Right cardiac atrium (tissue), 1 donor: ENCODE data around the genes CA5A, ZNF469 and ZFPM1.

DNA sequence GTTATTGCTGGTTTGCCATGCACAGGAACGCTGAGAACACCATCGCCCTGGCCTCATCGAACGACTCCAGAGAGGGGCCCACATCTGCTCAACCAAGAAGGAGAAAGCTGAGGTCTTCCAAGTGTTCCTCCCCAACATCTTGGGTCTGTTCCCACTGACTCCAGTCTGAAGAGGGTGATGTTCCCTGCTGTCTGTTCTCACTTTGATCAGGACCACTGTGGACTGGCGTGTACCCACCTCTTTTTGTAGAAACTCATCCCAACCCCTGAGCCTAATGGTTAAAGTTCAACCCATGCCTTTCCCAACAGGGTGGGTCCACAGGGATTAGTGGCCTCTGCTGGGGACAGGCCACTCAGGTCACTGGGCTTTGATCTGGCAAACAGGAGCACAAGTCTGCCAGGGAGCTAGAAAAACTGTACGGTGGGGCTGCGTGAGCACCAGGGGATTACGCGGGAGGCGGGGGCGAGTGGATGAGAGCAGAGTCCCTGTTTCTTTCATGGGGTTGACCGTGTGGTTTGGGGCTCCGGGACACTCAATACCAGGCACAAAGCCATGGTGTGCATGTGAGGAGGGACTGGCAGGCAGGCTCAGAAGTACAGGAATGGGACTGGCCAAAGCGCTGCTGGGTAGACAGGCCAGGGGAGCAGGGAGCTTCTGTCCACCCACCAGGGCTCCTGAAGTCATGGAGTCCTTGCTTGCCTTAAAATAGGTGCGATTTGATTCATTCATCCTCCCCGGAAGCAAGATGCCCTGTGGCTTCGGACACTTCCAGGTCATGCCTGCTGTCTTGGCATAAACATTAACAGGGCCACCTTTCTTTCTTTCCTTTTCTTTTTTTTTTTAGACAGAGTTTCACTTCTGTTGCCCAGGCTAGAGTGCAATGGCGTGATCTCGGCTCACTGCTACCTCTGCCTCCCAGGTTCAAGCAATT, at the start of gene CA5A:
CA5A (minus strand) TSS at position 217 of the 931 bp plus-strand sequence.
- PRO-cap: no peak

DNA sequence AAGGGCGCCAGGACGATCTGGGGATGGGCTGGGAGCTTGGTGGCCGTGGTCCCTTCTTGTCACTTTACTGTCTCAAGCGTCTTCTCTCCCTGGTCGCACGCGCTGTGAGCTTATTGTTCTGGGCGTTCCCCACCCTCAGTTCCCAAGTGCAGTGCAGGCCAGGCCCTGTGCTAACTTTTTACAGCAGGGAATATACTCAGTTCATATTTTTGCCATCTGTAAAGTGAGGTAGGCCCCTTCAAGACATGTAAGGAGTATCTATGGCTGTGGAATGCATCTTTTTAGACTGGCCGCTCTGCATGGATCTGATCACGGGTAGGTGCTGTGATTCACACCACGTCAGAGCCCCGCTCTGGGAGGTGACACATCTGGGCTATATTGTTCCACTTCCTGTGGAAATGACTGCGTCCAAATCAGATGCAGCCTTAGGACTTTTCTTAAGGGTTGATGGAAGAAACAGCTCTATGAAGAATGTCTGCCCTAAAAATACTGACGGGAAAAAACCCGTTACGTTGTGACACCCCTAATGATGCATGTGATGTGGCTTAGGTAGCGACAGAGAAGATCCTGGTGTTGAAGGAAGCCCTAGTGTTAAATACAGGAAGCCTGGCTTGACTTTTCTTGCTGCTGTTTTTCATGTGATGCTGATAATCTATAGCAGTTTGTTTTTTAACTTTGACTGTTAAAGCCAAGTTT, 12.1 kb downstream of the BANP start:
- PRO-cap: no peak

- PRO-cap: no peak
These were observed 65.7 kb downstream of the BANP start for GRCh38 chr16:88016858-88017399.

GRCh38 chr16:88068981-88070355, 118.2 kb downstream of the BANP start:
- PRO-cap: no peak

DNA sequence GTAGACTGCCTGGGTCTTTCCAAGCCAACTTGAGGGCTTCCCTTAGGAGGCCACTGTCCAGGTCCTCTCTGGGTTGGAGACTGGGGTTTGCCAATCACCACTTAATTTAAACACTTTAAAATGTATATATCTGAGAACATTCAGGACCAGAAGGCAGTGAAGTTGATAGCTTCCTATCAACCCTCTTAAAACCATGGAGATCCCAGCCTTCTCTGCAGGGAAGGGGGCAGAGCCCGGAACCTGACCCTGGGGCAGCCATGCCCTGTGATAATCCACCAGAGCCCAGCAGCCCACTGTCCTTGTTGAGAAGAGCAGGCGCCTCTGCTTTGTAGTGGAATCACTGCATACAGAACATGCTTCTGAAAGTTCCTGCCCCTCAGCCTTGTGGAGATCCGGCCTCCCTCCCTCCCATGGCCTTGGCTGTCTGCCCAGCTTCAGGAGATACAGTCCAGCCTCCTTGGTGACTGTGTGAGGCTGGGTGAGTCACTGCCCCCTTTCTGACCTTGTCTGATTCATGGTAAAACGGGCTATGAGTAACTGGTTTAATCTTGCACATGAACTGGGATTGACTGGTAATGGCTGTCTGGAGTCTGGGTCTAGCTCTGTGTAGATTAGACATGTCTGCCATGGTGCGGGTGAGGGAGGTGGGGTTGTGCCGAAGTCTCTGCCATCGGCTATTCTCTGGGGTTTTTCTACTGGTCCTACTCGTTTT, 144.1 kb upstream of the ZNF469 start:
- PRO-cap: no peak

DNA sequence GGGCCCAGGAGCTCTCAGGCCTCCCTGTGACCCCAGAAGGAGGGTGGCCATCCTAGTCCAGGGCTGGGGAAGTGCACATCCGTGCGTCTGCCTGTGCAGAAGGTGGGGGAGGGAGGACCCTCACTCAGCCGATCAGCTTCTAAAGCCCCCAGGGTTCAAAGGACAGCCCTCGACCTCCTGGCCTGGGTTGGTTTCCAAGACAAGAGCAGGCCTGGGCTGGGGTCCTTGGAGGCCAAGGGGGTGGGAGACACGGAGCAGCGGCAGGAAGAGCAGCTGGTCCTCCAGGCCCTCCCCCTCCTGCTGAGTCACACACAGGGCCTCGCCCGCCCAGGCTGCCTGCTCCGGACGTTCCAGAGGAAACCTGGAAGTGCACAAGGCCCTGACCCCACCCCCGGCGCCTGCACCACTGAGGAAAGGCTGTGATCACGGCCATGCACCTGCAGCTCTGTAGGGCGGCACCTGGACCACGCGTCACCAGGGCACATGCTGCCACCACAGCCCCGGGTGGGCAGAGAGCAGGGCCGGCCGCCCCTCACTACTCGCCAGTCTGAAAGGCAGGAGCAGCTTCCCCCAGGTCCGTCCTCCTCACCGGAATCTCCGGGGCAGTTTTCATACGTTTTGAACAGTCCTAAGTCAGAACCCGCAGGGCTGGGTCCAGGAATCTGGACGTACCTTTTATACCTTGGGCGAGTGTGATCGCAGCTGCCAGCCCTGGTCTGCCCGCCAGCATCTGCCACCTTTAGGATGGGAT, 67.0 kb upstream of the ZNF469 start:
- PRO-cap: no peak

- PRO-cap: unidirectional peak, plus-strand start at chr16:88382959; unidirectional peak, plus-strand start at chr16:88383128
These were observed at the start of gene ZNF469 for GRCh38 chr16:88382726-88383271. Gene ZNF469 (plus strand): TSS chr16:88382959.

- PRO-cap: bidirectional peak, plus-strand start at chr16:88452830, minus-strand start at chr16:88452713; unidirectional peak, plus-strand start at chr16:88453280
These were observed at the start of gene ZFPM1 for GRCh38 chr16:88452455-88453575. Gene ZFPM1 (plus strand): TSS chr16:88453280.

GRCh38 chr16:88470178-88470673, 17.1 kb downstream of the ZFPM1 start:
- PRO-cap: no peak

DNA sequence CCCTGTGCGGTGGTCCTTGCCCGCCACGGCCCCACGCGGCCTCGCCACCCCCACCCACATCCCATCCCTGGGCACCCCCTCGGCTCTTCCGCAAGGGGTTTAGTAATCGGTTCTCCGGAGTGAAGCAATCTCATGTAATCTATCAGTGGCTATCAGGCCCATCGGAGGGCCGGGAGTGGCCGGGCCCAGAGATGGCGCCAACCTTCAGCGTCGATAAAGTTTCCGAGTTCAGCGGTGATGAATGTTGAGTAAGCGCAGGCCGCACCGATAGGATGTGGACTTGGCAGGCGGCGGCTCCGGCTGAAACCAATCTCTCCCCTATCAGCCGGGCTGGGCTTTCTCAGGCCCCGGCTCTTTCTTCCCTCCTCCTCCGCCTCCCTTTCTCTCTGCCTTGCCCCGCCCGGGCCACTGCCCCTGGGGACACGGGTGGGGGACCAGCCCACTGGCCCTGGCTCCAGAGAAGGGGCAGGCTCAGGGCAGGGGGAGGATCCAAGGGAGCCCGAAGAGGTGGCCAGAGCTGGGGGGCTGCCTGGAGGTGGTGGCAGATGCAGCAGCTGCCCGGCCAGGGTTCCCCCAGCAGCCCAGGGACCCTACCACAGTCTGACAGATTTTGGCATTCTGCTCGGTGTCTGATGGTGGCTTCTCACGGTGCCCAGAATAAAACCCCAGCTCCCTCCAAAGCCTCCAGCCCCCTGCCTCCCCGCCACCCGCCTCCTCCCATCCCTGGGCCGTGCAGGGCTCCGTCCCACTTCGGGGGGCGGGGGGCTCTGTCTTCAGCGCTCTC, 20.9 kb downstream of the ZFPM1 start:
- PRO-cap: unidirectional peak, minus-strand start at position 215 of the sequence

- PRO-cap: no peak
These were observed 47.3 kb downstream of the ZFPM1 start for GRCh38 chr16:88500319-88500886.

DNA sequence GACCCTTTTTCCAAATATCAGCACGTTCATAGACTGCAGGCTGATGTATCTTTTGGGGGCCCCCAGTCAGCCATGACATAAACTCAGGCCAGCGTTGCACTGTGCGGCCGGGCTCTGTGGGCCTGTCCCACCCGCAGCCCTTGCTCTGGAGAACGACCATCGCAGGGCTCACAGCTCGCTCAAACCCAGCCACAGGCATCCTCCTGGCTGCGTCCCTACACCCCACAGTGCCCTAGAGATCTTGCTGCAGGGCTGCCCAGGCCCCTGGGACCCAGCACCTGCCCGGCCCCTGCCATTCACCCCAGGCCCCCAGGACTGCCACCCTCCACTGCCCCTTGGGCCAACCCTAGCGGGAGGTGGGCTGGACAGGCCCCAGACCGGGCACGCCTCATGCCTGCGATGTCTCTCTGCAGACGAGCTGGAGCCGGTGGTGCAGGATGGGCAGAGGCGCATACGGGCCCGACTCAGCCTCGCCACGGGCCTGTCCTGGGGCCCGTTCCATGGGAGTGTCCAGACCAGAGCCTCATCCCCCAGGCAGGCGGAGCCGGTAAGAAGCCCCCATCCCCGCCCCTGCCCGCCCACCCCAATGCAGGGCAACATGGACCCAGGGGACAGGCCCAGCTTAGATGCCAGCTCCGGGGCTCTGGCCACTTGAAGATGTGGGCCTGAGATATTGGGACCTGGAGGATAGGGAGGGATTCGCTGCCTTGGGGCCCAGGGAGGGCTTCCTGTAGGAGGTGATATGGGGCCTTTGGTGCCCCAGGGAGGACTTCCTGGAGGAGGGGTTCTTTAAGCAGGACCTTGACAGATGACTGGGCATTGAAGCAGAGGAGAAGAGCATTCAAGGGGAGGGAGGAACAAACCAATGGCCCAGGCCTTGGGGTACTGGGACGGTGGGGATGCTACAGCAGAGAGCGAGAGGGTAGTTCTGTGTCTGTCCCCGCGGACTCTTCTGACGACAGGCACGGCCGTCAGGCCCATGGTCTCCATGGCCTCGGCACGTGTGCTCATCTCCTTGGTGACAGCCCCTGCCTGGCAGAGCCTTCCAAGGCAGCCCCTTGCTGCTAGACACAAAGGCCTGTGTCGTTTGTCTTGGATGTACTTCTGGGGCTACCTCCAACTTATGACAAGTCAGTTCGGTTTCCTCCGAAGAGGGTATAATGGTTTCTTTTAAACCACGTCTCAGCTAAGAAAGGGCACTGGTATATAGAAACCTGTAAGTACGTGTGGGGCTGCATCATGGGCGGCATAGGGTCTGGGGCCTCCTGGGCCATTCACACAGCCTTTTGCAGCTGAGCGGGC, 55.8 kb upstream of the ZC3H18 start:
- PRO-cap: no peak

DNA sequence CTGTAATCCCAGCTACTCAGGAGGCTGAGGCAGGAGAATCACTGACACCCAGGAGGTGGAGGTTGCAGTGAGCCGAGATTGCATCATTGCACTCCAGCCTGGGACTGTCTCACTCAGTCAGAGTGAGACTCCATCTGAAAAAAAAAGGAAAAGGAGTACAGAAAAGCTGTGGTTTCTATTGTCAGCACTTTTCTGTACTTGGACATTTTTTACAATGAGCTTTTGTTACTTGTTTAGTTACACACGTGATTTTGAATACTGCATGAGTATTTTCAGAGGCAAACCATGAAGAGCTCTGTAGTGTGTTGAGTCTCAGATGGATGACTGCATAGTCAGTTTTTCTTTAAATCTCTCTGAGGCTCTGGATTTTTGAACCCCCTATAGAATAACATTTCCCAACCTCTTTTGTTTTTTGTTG, 26.3 kb downstream of the ZC3H18 start:
- PRO-cap: no peak

GRCh38 chr16:88617188-88617794, 21.1 kb upstream of the IL17C start:
- PRO-cap: no peak

GRCh38 chr16:88631218-88631971, 7.0 kb upstream of the IL17C start:
- PRO-cap: no peak

GRCh38 chr16:88641924-88642582, 3.7 kb downstream of the IL17C start:
- PRO-cap: no peak

- PRO-cap: no peak
These were observed 5.7 kb upstream of the SNAI3 start for GRCh38 chr16:88691769-88692613.

DNA sequence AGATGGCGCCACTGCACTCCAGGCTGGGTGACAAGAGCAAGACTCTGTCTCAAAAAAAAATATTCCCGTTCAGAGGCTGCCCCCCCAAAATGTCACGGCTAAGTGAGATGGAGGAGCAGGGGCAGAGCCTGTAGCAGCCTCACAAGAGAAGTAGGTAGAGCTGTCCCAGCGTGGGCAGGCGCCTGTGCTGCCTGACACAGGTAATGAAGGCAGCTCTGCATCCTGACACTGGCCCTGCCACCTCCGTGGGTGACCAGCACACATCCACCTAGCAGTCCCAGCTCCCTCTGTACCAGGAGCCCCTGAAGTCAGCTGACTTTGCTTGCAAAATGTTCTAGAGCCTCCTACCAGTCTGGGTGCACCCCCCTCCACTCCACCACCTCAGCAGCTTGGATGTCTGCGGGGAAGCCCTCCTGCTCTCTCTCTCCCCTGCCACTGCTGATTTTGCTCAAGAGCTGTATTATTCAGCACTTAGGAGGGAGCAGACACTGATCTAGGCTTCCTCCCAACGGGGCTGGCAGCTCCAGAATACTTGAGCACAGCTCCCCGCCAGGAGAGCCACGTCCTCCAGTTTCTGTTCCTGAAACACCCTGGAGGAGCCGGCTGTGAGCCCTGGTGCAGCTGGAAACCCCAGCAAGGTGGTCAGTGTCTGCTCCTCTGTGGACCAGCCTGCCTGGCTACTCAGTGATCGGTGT, 1.1 kb downstream of the RNF166 start:
- PRO-cap: no peak

DNA sequence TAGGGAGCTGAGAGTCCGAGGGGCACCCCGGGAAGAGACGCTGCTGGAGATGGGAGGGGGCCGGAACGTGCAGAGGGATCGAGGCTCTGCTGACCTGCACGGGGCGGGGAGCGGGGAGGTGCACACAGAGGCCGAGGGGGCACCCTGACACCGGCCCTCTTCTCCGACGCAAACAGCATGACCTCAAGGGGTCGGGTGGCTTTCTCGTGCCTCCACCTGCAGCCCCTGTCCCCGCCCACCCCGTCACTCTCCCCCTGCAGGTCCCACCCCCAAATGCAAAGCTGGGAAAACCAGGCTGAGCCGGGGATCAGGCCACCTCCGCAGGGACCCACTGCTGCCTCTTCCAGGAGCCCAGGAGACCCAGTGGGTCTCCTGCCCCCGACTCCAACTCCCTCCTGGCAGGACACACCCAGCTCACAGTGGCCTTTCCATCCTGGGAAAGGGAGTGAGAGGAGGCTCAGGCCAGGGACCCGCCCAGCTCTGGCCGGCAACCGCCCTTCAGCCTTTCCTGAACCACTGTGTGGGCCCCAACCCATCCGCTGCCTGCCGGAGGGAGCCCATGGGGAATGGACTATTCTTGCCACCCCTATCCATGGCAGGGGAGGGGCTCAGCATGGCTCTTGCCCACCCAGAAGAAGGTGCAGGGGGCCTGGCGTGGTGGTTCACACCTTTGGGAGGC, 38.7 kb downstream of the CTU2 start:
- PRO-cap: no peak

DNA sequence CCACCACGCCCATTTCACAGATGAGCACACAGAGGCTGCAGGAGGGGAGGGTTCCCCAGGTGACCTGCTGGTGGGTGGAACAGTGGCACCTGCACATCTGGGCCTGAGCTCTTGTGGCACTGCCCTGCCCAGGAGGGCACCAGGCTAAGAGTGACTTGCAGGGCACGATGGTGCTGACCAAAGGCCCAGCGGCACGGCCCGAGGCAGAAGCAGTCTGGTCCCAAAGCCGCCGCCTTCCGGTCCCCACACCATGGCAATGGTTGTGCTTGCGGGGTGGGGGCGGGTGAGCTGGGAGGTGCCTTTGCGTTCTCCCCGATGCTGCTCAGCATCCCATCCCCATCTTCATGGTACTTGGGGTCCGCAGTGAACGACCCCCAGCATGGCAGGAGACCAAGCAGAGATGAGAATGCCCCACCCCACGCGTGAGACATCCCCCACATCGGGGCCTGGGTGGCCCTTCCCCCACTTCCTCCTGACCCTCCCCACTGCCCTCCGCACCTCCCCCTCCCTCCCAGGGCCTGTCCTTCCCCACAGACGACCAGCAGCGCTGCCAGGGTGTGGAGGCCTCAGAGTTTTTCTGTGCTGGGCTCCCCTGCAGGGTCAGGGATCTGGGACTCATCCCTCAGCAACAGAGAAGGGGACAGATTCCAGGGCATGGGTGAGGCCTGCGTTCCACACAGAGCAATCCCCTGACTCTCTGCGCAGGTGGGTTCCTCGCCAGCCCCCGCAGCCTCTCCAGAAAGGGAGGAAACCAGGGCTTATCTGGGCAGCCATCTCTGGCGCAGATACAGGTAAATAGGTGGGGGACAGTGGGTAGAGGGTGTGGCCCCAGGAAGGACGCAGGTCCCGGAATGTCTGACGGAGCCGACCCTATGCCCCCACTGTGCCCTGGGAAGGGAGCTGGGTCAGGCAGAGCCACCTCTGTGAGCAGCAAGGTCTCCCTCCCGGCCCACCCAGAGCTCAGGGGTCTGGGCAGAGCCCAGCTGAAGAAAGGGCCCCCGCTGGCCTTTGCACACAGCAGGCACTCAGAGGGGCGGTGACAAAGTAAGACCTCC, 23.4 kb downstream of the PIEZO1 start:
- PRO-cap: no peak